Endodermal cell (in vitro differentiated cells): ENCODE measurements around a stretch of chr12.

GRCh38 chr12:2264682-2265576 lies 212.1 kb downstream of the CACNA1C start:
- PRO-cap: unidirectional peak, minus-strand start at chr12:2264963

- PRO-cap: no peak
Measured at GRCh38 chr12:2323459-2324226, 270.9 kb downstream of the CACNA1C start.

GRCh38 chr12:2341303-2341748 lies 288.5 kb downstream of the CACNA1C start:
- PRO-cap: unidirectional peak, plus-strand start at chr12:2341461

DNA sequence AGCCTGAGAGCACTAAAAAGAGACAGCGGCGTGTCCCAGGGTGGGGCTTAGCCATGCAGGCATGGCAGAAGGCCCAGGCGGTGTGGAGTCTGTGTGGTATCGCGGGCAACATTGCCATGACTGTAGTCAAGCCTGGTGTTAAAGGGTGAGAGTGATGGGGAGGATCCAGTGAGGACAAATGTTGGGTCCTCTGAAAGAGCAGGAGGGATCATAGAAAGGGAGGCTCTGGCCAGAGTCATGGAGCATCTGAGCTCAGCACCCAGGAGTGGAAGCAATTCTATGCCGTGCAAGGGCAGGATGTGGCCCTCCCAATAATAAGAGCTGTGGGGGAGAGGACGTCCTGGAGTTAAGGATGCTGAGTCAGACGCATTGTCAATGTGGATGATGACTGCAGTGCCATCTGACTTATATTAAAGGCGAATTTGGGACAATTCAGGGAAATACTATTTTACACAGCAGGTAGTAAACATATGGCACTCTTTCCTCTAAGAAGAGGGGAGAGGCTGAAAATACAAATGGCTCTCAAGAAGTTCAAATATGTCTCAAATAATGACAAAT lies 241.1 kb upstream of the FKBP4 start:
- PRO-cap: no peak

GRCh38 chr12:2796222-2796916 lies 1.6 kb downstream of the FKBP4 start:
- PRO-cap: no peak

DNA sequence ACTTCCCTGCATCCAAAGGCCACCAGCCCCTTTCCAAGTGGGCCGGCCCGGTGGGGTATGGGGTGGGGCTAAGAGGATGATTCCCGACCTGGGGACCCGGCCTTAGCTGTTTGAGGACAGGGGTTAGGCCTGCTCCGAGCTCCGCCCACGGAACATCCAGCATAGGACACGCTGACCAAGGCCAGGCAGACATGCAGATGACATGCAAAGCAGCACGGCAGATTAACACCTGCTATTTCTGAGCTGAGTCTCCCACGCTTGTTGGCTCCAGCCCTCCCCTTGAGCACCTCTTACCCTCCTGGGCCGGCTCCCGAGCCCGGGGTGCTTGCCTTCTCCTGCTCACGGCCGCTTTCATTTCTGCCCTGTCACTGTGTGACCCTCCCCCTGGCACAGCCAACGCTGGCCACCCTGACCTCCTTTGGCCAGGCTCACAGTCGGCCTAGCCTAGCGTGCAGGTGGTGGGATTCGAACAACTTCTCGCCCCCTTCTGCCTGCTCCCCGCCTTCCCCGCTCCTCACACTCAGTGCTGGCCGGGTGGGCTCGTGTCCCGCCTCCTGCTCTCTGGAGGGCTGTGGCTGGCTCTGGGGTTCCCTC lies 40.2 kb downstream of the TEAD4 start:
- PRO-cap: no peak

- PRO-cap: no peak
Measured at GRCh38 chr12:3047834-3048404, 29.3 kb upstream of the TSPAN9 start.

DNA sequence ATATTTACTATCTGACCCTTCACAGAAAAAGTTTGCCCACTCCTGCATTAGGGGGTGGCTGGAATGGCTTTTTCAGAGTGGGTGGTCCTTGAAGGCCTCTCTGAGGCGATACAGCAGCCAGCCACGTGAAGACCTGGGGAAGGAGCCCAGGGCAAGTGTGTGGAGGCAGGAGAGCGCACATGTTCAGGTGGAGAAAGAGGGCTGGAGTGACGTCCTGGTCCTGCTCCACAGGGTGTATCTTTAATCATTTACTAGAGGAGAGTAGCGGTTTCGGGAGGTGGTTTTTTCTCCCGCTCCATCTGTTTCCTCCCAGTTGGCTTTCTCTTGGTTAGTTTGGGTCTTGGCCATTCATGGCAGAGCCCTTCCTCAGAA lies 27.7 kb upstream of the TSPAN9 start:
- PRO-cap: no peak

GRCh38 chr12:3070898-3071708 lies 6.1 kb upstream of the TSPAN9 start:
- PRO-cap: no peak

DNA sequence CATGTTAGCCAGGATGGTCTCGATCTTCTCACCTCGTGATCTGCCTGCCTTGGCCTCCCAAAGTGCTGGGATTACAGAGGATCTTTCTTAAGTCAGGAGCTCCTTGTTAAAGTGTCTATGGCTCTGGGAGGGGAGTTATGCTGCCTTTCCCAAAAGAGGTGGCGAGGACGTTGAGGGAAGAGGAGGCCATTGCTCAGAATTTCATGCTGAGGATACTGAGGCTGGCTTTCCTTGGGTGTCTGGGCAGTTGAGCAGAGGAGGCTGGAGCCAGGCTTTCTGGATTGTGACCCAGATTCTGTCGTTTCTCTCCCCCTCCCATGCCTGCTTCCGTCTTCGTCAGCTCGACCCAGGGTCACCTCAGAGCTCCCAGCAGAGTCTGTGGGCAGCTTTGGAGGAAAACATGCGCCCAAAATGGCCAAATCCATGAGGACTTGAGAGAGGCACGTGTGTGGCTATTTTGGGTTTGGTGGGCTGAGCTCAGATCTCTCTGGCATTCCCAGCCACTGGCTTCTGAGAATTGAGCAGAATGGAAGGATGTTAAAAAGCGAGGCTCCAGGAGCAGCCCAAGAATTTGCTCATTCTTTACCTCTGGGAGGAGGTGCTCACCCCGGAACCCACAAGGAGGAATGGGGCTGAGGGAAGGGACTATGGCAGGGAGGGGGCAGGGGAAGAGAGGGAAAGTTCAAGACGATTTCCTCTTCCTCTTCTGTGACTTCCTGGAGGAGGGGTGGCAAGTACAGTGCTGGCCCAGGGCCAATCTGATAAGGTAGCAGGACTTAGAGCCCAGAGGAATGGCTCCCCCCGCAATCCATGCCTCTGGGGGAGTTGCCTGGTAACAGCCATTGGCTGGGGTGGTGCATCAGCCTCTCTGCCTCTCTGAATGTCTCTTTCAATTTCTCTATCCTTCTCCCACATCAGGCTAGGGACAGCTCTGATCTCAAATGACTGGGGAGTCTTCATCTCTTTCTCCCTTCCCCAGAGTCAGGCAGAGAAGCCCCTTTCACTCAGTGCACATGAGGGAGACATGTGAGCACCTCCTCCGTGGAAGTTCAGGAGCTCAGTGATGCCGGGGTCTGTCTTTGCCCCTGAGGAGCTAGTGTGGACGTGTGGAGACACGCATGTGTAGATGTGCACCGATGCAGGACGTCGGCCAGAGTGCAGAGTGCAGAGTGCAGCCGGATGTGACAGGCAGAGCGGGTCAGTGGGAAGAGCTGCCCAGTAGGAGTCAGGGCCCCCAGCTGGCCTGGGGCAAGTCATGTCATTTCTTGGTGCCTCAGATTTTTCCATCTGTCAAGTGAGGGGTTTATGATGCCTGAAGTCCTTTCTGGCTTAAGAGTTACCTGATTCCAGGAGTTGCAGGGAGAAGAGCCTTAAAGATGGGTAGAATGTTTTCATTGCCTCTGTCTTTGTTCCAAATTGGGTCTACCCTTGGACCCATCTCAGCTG lies 20.2 kb downstream of the TSPAN9 start:
- PRO-cap: no peak

GRCh38 chr12:3122970-3123401 lies 45.8 kb downstream of the TSPAN9 start:
- PRO-cap: no peak

GRCh38 chr12:3137209-3138082 lies 60.3 kb downstream of the TSPAN9 start:
- PRO-cap: no peak

GRCh38 chr12:3168699-3169262 lies 91.6 kb downstream of the TSPAN9 start:
- PRO-cap: unidirectional peak, plus-strand start at chr12:3168908

DNA sequence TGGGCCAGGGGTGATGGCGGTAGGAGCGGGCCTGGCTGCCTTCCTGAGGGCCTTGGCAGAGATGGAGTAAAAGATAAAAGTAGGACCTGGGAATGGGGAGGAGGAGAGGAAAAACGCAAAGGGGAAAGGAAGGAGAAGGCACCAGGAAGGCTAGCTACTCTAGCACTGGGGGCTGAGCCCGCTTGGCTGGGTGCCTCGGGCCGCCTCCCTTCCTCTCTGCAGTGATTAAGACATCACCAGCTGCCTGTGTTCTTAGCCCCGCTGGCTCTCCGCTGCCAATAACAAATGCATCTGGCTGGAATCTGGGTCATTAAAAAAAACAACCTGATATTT lies 141.3 kb downstream of the TSPAN9 start:
- PRO-cap: no peak

- PRO-cap: no peak
Measured at GRCh38 chr12:3230790-3231195, 153.6 kb downstream of the TSPAN9 start.

- PRO-cap: no peak
Measured at GRCh38 chr12:3231196-3232053, 154.2 kb downstream of the TSPAN9 start.

DNA sequence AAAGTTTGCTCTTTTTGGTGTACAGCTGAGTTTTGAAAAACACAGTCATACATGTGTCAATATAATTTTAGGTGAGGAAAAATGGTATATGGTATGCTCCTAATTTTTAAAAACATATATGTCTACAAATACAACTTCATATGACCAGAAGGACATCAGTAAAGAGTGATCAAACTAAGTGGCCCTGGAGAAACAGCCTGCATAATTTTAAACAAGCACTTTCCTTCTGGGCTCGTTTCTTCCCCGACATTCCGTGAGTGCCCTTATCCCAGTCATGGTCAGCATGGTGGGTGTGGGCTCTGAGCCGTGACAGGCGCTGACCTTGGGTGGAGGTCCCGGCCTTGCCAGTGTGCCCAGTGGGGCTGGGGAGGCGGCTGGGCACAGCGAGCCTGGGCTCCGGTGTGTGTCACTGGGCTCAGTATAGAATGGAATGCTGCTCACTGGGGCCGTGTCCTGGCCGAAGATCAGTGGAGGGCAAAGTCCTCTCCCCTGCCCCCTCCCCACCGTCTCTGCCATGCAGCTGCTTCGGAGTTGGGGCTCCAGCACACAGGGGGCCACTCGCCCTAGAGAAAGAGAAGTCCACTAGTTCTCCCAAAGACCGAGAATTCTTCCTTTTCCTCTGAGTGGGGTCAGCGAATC lies 164.3 kb downstream of the TSPAN9 start:
- PRO-cap: no peak

- PRO-cap: no peak
Measured at GRCh38 chr12:3492907-3494363, 2.4 kb downstream of the PRMT8 start.

DNA sequence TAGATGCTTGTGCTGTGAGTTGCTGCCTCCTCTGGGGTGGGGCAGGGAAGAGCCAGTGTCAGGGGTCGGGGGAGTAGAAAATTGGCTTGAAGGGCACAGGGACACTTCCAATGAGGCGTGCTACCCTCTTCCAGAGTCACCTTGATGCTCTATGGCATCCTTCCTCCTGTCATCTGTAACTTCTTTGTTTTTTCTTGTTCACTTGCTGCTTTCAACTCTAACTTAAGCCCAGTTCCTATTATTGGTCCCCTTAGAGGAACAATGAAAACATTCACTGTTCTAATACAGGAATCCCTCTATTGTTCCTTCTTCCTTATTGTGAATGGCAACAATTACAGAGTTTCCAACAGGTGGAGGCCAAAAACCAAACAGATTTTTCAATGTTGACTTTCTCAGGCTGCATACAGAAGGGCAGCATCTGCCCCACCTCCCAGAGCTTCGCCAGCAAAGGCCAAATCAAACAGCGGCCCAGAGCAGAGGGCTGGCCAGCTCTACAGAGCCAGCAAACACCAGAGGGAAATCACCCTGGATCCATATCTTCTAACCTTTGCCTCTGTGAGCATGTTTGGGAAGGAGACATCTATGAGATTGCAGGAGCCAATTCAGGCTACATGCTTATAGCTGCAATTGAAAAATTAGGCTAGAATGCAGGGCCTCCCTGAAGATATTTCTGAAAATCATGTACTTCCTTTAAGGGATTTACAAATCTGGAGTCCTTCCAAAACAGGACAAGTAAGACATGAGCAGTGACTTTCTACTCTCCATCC lies 4.3 kb upstream of the CRACR2A start:
- PRO-cap: no peak

DNA sequence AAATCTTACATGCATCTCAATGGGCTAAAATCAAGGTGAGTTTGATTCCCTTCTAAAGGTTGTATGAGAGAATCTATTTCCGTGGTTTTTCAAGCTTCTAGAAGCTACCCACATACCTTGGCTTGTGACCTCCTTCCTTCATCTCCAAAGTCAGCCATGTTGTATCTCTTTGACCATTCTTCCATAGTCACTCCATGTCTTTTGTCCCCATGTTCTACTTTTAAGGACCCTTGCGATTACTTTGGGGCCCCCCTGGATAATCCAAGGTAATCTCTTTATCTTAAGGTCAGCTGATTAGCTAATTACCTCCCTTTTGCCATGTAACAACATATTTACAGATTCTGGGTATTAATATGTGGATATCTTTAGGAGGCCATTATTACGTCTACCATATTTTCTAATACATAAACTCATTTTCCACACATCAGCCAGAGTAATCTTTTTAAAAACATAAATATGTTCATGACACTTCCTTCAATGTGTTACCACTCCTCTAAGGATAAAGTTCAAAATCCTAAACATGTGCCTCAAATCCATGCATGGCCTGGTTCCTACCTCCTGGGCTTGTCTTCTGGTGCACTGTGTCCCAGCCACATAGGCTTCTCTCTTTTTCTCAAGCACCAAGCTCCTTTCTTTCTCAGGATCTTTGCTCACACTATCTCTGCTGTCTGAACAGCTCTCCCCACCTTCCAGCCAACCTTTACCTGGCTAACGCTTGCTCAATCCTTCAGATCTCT lies 4.1 kb downstream of the PARP11 start:
- PRO-cap: no peak